Thyroid gland (tissue), 7 donors: ENCODE measurements around a stretch of chr17.

DNA sequence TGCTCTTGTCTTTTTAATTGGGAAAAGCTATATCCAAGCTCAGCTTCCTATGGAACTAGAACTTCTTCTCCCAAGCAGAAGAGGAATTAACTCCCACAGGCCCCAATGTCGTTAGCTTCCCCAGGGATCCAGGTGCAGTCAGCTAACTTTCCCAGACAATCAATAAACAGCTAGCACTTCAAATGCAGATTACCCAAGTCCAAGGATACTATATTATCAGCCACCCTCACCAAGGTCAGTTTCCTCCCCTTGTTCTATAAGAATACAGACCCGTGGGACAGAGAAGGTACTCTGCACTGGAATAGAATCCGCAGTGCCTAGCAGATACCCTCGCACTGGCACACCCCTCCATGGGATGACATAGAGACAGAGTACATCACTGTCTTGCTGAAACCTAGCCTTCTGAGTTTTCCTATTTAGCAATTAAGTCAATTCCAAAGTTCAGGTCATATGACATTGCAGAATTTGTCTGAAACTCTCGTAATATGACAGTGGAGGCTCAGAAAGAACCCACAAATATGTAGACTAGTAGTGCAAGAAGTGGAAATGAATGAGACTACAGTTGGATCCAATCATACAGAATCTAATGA lies 39.9 kb upstream of the ABCA10 start:
- PRO-cap, 2 experiments: no peak in any of the 2 experiments
- RAMPAGE, long total RNA, 5 experiments: no peak in any of the 5 experiments

DNA sequence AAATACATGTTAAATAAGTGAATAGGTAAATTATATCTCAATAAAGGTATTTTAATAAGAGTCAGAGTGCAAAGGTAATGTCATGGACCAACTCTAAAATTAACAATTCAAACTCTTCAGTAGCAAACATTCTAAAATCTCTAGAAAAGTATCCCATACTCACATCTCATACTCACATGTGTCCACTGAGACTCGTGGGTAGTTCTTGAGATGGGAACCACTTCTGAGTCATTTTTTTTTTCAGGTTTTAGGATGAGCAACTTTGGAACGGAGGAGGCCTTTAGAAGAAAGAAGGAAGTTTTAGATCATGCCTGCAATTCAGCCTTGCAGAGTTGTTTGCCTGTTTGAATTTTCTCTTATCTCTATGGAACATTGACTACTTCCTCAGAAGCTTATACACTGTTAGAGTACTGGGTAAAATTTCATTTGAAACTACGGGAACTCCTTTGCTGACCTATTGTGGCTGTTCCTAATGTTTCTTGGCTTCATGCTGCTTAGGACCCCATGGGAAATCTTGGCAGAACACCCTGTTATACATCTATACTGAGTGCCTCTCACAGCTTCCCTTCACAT lies 70.7 kb downstream of the MAP2K6 start:
- PRO-cap, 2 experiments: no peak in any of the 2 experiments
- RAMPAGE, long total RNA, 5 experiments: start-site peak on the minus strand in 2 of 5 experiments, centred at positions 393 to 396 of the sequence, 33 to 34 reads per replicate

DNA sequence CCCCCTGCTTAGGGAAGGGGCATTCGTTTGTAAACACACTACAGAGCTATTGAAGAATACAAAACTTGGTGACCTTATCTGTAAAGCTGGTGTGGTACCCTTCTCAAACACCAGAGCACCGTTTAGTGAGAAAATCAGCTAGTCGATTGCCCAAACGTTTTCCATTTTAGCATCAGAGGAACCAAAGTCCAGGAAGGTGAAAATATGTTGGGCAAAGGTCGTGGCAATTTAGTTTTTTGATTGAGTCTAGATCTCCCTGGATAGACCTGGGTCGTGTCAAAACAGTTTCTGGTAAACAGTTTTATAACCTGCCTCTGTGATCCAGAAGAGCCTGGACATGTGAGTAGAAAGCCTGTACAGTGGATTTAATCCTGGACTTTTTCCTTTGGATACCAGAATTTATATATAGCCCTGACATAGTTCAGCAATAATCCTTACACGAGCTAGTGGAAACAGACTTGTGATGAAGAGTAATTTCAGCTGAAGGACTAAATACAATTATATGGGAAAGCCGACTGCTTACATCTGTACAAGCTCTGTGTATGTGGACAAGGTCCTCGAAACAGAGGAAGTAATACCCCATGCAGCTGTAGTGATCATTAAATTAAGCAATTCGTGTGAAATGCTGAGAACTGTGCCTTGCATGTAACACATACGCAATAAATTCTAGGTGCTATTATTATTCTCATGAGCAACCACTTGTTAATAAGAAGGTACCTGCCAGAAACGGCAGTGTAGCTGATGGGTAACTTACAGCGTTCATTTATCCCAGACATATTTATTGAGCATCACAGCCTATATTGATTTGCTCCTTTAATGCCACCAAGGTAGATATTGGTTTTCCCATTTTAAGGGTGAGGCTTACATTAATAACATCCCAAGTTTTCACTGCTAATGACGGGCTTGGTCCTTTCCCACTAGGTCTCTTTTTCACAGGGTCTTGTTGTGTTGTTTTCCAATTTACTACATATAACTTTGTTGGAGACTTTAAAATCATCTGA lies 72.6 kb downstream of the MAP2K6 start:
- PRO-cap, 2 experiments: no peak in any of the 2 experiments
- RAMPAGE, long total RNA, 5 experiments: no peak in any of the 5 experiments

GRCh38 chr17:69573269-69573804 lies 158.8 kb downstream of the MAP2K6 start:
- PRO-cap, 2 experiments: no peak in any of the 2 experiments
- RAMPAGE, long total RNA, 5 experiments: no peak in any of the 5 experiments

- PRO-cap, 2 experiments: peak in 2 of 2 experiments; most common minus-strand start chr17:69655108 (in 2)
- RAMPAGE, long total RNA, 5 experiments: no peak in any of the 5 experiments
Measured at GRCh38 chr17:69654797-69655384, 240.4 kb downstream of the MAP2K6 start.

GRCh38 chr17:69907629-69907797 lies 167.5 kb upstream of the KCNJ16 start:
- PRO-cap, 2 experiments: no peak in any of the 2 experiments
- RAMPAGE, long total RNA, 5 experiments: no peak in any of the 5 experiments

DNA sequence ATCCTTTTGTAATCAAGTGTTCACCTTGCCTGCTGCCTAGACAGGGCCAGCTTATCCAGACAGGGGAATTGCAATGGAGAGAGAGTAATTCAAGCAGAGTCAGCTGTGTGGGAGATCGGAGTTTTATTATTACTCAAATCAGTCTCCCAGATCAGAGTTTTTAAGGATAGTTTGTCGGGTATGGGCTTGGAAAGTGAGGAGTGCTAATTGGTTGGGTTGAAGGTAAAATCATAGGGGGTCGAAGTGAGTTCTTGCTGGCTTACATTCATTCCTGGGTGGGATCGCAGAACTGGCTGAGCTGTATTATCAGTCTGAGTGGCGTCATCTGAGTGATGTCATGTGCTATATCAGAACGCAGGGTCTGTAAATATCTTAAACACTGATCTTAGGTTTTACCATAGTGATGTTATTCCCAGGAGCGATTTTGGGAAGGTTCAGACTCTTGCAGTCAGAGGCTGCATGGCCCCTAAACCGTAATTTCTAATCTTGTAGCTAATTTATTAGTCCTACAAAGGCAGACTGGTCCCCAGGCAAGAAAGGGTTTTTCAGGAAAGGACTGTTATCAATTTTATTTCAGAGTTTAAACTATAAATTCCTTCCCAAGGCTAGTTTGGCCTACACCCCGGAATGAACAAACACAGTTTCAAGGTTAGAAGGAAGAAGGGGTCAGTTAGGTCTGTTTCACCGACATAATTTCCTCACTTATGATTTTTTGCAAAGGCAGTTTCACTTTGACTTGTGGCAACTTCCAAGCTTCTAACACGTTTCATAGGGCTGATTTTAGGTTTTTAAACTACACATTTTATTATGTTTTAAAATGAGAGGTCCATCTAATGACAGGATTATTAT lies 21.4 kb upstream of the KCNJ16 start:
- PRO-cap, 2 experiments: peak in 1 of 2 experiments; most common plus-strand start position 73 of the sequence (in 1); most common minus-strand start position 761 of the sequence (in 1)
- RAMPAGE, long total RNA, 5 experiments: no peak in any of the 5 experiments

- PRO-cap, 2 experiments: peak in 1 of 2 experiments; most common plus-strand start chr17:70109753 (in 1); most common minus-strand start chr17:70109576 (in 1)
- RAMPAGE, long total RNA, 5 experiments: no peak in any of the 5 experiments
Measured at GRCh38 chr17:70109288-70109966, 34.4 kb downstream of the KCNJ16 start.

DNA sequence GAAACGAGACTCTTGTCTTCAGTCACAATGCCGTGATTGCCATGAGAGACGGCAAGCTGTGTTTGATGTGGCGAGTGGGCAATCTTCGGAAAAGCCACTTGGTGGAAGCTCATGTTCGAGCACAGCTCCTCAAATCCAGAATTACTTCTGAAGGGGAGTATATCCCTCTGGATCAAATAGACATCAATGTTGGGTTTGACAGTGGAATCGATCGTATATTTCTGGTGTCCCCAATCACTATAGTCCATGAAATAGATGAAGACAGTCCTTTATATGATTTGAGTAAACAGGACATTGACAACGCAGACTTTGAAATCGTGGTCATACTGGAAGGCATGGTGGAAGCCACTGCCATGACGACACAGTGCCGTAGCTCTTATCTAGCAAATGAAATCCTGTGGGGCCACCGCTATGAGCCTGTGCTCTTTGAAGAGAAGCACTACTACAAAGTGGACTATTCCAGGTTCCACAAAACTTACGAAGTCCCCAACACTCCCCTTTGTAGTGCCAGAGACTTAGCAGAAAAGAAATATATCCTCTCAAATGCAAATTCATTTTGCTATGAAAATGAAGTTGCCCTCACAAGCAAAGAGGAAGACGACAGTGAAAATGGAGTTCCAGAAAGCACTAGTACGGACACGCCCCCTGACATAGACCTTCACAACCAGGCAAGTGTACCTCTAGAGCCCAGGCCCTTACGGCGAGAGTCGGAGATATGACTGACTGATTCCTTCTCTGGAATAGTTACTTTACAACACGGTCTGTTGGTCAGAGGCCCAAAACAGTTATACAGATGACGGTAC lies 6.5 kb downstream of the KCNJ2 start:
- PRO-cap, 2 experiments: no peak in any of the 2 experiments
- RAMPAGE, long total RNA, 5 experiments: no peak in any of the 5 experiments

- PRO-cap, 2 experiments: no peak in any of the 2 experiments
- RAMPAGE, long total RNA, 5 experiments: no peak in any of the 5 experiments
Measured at GRCh38 chr17:72135382-72135821, 14.6 kb downstream of the SOX9 start.

GRCh38 chr17:72151422-72152018 lies 30.7 kb downstream of the SOX9 start:
- PRO-cap, 2 experiments: peak in 2 of 2 experiments; most common plus-strand start chr17:72151885 (in 2); most common minus-strand start chr17:72151628 (in 1)
- RAMPAGE, long total RNA, 5 experiments: no peak in any of the 5 experiments

GRCh38 chr17:72407231-72408016 lies 286.6 kb downstream of the SOX9 start:
- PRO-cap, 2 experiments: peak in 1 of 2 experiments; most common plus-strand start chr17:72407741 (in 1); most common minus-strand start chr17:72407526 (in 1)
- RAMPAGE, long total RNA, 5 experiments: no peak in any of the 5 experiments

- PRO-cap, 2 experiments: peak in 1 of 2 experiments; most common plus-strand start chr17:72411387 (in 1); most common minus-strand start chr17:72411214 (in 1)
- RAMPAGE, long total RNA, 5 experiments: no peak in any of the 5 experiments
Measured at GRCh38 chr17:72410802-72411554, 290.2 kb downstream of the SOX9 start.

DNA sequence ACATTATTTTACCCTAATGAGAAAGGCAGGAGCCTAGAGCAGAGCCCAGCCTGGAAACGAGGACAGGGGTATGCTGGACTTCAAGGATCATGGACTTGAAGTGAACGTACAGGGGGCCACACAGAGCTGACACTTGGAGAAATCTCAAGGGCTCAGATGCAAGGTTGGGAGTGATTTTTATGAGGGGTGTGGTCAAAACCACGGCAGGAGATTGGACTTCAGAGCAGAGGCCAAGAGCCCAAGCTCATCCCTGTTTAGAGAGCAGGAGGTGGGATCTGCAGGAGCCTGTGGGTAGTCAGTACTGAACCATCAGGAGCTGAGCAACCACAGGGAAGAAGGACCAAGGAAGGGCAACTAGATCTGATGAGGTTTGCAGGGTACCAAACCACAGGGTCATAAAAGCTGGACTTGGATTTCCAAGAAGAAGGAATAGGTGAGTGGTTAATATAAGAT lies 331.6 kb downstream of the SOX9 start:
- PRO-cap, 2 experiments: no peak in any of the 2 experiments
- RAMPAGE, long total RNA, 5 experiments: no peak in any of the 5 experiments

GRCh38 chr17:72455942-72456636 lies 335.3 kb downstream of the SOX9 start:
- PRO-cap, 2 experiments: no peak in any of the 2 experiments
- RAMPAGE, long total RNA, 5 experiments: no peak in any of the 5 experiments

DNA sequence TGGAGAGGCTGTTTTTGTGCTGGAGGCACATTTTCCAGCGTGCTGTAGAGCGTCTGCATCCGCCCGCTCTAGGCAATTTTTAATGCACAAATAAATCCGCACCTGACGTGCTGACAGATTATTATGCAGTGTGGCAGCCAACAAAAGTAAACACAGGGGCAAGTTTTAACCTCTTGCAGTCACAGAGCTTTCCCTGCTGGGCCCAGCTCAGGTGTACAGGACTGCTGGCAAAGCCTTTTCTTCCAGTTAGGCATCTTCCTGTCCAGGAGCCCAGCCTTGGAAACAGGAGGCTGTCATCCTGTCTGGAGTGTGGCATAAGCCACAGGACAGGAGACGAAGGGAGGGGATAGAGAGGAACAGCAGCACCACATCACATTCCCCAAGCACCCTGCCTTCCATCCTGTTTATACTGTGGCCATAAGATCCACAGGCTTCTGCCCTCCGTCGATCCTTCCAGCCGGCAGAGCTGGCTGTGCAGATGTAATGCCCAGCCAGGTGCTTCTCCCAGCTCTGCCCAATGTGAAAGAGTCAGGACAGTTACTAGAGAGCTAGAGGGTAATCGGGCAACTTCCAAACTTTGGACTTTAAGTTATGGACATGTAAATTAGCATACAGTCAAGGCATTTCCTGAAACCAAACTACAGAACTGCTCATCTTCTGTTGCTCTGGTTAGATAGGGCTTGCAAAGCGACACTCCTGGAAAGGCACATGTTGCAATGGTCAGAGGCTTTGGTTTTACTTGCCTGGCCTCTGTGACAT lies 368.4 kb downstream of the SOX9 start:
- PRO-cap, 2 experiments: no peak in any of the 2 experiments
- RAMPAGE, long total RNA, 5 experiments: no peak in any of the 5 experiments

GRCh38 chr17:72575923-72576487 lies 455.2 kb downstream of the SOX9 start:
- PRO-cap, 2 experiments: no peak in any of the 2 experiments
- RAMPAGE, long total RNA, 5 experiments: no peak in any of the 5 experiments

GRCh38 chr17:72683945-72684601 lies 408.4 kb downstream of the SLC39A11 start:
- PRO-cap, 2 experiments: no peak in any of the 2 experiments
- RAMPAGE, long total RNA, 5 experiments: no peak in any of the 5 experiments

- PRO-cap, 2 experiments: no peak in any of the 2 experiments
- RAMPAGE, long total RNA, 5 experiments: no peak in any of the 5 experiments
Measured at GRCh38 chr17:72715993-72716709, 376.3 kb downstream of the SLC39A11 start.

- PRO-cap, 2 experiments: no peak in any of the 2 experiments
- RAMPAGE, long total RNA, 5 experiments: no peak in any of the 5 experiments
Measured at GRCh38 chr17:72812837-72813345, 279.6 kb downstream of the SLC39A11 start.